SUDHL5 (cell line): Measurements from ENCODE around the gene BCL11B.

DNA sequence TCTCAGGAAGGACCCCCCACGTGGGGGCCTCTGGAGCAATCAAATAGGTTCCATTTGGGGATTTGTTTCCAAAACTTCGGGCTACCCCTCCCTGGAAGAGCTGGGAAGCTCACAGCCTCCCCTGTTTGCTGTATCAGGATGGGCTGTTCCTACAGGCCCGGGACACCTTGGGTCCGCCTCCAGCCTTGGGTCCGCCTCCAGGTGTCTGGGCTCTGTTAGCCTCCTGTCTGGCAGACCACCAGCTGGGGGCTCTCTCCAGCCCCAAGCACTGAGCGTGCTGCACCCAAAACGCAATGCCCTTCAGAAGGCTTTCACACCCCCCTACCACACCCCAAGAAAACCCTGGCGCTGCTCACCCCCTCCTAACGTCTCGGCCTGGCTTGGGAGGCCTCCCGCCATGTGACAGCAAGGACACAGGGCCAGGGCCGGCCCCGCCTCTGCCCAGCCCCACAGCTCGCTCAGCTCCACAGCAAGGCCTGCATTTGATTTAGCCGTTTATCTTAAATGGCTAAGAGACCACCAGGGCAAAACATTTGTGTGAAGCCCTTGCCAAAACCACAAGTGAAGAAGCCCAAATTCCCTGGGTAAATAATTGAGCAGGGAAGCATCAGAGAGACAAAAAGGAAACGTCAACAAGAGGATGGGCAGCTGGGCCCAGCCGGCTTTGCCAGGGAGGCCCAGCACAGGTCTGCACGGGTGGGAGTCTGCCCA is 40.0 kb downstream of the BCL11B start:
- PRO-cap, result no peak

DNA sequence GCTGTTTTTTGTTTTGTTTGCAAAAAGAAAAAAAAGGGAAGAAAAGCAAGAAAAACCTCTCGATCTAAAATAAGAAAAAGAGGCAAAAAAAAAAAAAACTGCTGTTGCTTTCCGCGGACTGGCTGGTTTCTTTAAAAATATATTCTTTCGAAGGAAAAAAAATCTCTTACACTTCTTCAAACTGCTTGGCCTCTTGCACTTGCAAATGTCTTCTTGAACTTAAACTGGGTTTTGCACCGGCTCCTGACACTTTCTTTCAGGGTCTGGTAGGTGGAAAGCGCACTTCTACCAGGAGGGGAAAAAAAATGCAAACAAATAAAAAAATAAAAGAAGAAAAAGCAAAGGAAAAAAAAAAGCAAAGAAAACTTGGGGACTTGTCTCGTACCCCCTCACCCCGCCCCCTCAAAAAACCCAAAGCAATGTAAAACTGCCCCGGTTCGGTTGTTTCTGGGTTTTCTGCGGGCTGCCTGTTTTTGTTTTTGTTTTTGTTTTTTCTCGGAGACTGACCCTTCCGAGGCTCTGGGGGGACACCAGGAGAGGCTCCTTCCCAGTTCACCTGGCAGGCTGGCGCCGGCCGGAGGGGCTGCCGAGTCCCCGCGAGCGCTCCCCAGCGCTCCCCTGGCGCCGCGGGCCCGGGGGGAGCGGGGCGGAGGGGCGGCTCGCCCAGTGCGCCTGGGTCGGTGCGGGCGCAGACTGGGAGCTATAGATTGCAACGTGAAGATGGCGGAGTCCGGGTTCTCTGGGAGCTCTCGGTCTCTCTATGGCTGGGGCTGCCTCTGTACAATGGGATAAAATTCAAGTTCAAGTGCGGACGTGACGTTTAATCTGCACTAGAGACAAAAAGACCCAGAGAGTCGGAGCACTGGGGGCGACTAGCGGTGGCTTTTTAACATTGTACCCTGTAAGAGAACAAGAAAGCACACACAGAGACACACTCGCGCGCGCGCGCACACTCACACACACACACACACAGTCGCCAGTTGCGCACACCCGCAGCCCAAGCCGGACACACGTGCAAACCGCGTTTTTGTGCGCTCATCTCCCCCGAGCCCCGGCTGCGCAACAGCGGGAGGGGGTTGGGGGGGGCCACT is at the start of gene BCL11B:
Gene BCL11B (minus strand): TSS at position 766 of the 1,091 bp plus-strand sequence.
- PRO-cap, result no peak

DNA sequence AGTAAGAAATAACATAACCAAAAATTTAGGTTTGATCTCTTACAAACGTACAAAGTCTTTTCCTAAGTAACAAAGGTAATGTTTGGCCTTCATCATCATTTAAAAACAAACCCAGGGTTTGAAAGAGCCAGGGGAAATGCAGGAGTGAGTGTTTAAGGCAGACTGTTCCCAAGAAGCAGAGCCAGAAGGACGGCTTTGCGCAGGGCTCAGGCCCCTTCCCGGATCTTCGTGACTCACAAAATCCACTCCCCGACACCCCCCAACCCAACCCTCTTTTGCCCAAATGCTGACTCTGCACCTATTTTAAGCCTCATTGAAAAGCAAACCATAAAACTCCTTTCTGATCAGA is 67.6 kb downstream of the SETD3 start:
- PRO-cap, result no peak

- PRO-cap, result no peak
These were observed 35.7 kb downstream of the SETD3 start for GRCh38 chr14:99444956-99445425.

- PRO-cap, result no peak
These were observed 11.8 kb downstream of the SETD3 start for GRCh38 chr14:99468621-99469448.

DNA sequence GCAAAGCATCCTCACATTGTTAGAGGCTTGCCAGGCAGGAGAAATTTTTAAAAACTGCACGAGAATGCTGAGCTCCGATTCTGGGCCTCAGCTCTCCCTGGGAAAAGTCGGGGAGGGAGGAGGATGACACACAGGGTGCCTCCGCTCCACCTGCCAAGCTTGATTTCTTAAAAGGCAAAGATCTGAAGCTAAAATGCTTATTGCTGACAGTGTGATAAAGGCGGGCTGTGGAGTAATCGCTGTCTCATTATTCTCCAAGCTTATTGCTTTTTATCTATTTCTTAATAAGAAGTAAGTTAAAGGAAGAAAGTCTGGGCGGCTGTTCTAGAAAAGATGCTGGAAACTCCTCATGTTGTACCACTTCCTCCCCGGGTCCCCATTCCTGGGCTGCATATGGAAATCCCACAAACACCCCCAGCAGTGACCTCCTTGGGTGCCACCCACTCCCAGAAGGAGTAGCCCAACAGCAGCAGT is 55.0 kb downstream of the CCDC85C start:
- PRO-cap, result no peak

- PRO-cap, result no peak
These were observed 31.7 kb downstream of the CCDC85C start for GRCh38 chr14:99572243-99572868.

DNA sequence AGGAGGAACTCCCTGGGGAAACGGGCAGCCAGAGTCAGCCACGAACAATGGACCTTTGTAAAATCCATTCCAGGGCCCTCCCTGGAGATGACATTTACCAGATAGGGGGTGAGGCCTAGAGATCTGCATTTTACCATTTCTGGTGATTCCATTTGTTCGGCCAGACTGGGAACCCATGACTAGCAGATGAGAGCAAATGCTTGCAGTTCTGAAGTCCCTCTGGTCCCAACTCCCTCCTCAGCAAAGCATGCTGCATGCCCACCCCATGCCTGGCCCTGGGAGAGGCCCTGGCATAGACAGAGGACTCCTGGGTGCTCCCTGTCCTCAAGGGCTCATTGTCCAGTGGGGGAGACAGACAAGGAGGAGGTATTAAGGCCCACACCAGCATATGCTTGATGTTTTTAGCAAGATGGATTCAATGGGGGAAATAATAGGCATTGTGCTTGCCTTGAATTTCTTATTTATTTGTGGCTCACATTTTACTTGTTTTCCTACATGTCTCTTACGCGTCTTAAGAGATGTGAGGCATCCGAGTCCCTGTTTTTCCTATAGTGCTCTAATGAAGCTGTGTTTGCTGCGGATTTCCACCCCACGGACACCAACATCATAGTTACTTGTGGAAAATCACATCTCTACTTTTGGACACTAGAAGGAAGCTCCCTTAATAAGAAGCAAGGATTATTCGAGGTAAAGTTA is 115.7 kb downstream of the EML1 start:
- PRO-cap, result no peak

DNA sequence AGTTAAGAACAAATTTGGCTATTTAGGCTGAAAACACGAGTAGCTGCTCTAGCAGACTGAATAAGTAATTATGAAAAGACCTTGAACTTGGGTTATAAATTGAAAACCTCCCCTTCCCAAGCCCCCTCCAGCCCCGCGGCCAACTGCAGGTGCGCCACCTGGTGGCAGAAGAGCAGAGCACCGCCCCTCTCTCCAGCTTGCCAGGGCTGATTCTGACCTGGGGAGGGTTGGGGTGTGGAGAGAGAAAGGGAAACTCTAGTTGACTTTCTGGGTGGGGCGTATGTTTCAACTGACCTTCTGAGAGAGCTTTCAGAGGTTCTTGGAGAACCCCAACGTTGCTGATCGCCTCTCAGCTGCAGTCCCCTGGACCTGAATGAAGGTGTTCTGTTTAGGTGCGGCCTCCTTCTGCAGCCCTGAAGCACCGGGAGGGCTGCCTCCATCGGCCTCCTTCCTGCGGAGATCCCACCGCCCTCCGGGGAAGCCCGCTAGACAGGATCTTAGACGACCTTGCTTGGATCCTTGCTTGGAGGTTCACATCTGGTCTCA is 118.2 kb upstream of the EVL start:
- PRO-cap, result no peak

- PRO-cap, result no peak
These were observed 19.4 kb downstream of the EVL start for GRCh38 chr14:100084487-100085109.

DNA sequence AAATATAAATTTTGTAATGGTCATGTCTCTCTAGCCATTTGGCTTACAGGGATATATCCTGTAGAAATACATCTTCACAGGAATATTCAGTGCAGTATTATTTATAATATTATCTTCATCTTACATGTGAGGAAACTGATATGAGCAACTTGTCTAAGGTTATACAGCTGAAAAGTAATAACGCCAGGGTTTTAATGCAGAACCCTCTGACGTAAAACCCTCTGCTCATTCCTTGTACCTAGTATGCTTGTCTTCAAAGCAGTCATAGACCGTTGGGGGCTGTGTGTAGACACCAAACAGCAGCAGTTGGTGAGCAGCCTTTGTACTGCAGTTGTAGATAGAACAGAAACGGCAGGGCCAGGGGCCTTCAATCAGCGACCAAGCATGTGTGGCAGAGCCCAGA is 28.0 kb downstream of the EVL start:
- PRO-cap, result no peak

DNA sequence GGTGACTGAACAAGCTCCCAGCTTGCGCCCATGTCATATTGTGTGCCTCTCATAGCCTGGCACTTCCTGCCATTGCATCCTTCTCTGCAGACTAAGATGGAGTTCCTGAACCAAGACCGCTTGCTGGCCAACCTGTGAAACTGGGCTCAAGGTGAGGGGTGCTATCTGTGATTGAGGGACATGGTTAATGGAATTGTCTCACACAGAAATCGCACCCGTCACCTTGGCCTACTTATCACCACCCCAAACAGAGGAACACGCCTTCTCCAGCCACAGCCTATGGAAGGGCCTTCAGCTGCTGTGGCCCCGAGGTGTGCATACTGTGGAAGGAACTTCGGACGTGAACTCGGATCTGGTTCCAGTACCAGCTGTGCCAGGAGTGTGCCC is 44.3 kb downstream of the EVL start:
- PRO-cap, result no peak

- PRO-cap, result no peak
These were observed 34.8 kb downstream of the DEGS2 start for GRCh38 chr14:100124391-100125220.

GRCh38 chr14:100144095-100144825 is 15.2 kb downstream of the DEGS2 start:
- PRO-cap, result no peak

- PRO-cap, result no peak
These were observed 32.6 kb upstream of the DEGS2 start for GRCh38 chr14:100191948-100192608.

- PRO-cap, result no peak
These were observed 34.3 kb upstream of the DEGS2 start for GRCh38 chr14:100193782-100194045.

GRCh38 chr14:100204421-100205050 is 34.4 kb upstream of the YY1 start:
- PRO-cap, result no peak

GRCh38 chr14:100207618-100208070 is 31.3 kb upstream of the YY1 start:
- PRO-cap, result no peak

DNA sequence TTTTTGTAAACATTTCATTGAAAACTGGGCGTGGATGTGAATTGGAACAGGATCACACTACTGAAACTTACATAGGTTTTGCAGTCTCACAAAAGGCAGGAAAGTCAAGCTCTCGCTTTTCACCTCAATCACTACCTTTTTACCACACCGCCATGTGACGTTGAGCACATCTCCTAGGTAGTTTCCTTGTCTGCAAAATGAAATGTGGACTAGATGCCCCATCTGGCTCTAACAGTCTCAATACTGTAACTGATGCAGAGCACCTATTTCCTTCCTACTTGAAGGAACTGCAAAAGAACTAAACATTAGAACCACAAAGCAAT is 4.4 kb upstream of the YY1 start:
- PRO-cap, result no peak

DNA sequence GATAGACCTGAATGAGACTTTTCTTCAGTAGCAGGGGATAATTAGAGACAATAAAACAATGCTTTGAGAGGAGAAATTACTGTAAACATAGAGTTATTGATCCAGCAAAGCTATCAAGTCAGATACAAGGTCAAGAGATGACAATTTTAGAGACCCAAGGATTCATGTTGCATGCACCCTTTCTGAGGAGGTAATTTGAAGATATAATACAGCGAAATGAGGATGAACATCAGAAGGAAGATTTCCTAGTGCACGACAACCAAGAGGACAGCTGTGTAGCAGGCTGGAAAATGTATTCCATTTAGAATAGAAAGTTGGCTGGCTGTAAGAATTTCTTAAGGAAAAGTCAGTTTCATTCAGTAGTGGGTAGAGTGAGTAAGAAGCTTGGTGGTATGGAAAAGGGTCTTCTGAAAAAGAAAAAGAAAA is 27.8 kb downstream of the YY1 start:
- PRO-cap, result no peak